Colonic mucosa (tissue), 1 donor: ENCODE measurements around a stretch of chr11.

GRCh38 chr11:74750156-74750297 lies 1.4 kb downstream of the RNF169 start:
- PRO-cap, result unidirectional peak, minus-strand start at chr11:74750194

DNA sequence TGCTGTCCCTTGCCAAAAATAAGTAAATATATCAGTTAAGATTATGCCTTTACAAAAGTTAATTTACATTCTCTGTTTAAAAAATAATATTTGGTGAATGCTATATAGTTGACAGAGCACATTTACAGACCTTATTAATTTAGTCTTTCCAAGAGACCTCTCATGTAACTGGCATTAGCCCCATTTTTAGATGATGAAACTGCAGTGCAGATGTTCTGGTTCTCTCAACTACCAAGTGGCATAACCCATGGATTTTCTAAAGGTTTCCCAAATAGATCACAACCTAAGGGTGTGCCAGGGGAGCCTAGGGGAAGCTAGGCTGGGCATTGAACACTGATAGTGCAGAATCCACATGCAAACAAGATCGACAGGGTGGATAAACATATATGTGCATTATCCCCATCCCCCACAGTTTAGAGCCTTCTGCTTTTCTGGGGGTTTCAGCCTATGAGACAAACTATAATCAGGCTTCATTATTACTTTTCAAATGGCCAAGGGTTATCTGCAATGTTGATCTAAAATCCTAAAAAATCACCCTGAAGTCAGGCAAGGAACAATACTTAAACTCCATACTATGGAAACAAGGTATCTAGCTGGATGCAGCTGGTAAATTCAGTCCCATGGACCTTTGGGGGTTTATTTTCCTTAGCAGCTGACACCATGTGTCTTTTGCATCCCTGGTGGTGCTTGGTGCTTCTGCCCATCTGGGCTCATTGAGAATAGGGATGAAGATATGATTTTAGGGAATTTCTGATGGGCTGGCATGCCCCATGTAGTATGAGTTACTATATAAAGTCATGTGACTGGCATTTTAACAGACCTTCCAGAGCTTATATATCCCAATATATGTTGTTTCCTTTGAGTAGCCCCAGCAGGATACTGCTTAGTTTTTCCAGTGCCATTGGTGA lies 88.8 kb downstream of the RNF169 start:
- PRO-cap, result no peak

DNA sequence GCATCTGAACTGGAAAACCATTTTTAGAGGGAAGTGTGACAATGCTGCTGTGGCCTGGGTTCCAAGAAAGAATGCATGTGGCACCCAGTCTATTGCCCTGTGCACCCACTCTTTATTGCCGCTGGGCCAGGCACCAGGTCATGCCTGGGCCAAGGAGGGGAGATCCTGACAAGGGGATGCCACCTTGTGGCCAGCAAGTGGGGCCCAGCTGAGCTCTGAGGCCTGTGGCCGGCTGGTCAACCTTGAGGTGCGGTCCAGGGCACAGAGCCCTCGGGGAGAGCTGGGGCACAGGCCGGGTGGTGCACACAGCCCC lies 94.2 kb downstream of the RNF169 start:
- PRO-cap, result no peak

GRCh38 chr11:75147652-75148412 lies 3.1 kb upstream of the SLCO2B1 start:
- PRO-cap, result unidirectional peak, minus-strand start at chr11:75148029

GRCh38 chr11:75149728-75150506 lies 990 bp upstream of the SLCO2B1 start:
- PRO-cap, result no peak

- PRO-cap, result no peak
Observed at GRCh38 chr11:75174271-75175712, 23.9 kb downstream of the SLCO2B1 start.

DNA sequence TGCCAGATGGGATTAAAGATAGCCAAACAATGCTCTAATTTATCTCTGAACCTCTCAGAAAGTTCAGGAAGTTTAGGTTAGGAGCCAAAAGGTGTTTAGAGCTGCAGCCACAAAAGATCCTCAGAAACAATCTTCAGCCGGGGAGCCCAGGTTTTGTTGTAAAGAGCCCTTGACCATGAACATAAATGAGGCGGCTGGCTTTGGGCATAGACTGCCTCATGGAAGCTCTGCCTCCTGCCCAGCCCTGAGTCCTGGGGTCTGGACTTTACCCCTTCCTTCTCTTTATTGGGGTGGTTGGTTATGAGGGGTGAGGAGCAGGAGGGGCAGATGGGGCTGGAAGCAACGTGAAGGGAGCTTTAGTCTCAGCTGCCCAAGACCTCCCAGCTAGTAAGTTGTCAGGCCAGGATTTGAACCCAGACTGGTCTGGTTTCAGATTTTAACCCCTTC lies 20.4 kb upstream of the ARRB1 start:
- PRO-cap, result no peak

GRCh38 chr11:75475279-75476226 lies 42.5 kb upstream of the KLHL35 start:
- PRO-cap, result no peak

DNA sequence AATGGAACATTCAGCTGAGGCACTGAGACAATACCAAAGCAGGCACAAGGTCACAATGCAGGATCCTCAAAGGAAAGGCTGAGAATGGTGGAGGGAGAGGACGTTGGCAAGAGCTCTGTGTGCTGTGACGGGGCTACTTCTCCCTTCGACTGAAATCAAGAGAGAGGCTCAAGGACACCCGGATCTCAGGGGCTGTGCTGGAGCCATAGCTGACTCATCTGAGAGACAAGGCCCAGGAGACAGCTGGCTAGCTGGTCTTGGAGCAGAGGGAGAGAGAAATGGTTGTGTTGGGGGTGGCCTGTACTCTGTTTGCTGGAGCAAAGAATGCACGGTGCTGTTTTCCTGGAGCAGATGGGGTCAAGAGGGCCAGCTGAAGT lies 41.0 kb downstream of the MAP6 start:
- PRO-cap, result no peak

DNA sequence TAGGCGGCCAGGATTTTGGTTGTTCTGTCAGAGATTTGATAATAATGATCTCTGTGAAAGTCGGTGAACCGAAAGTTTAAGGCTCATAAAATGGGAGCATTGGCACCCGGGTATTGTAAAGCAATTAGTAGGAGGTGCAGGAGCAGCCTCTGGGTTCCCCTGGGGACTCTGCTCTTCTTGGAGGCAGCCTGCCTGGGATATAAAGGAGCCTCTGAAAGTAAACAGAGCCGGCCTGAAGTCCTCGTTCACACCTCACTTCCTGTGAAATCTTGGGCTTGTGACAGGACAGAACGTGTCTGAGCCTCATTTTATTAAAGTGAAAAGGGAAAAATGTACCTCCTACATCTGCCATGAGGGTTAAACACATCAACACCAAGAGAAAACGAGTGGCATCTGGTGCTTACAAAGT lies 33.8 kb downstream of the MAP6 start:
- PRO-cap, result no peak

DNA sequence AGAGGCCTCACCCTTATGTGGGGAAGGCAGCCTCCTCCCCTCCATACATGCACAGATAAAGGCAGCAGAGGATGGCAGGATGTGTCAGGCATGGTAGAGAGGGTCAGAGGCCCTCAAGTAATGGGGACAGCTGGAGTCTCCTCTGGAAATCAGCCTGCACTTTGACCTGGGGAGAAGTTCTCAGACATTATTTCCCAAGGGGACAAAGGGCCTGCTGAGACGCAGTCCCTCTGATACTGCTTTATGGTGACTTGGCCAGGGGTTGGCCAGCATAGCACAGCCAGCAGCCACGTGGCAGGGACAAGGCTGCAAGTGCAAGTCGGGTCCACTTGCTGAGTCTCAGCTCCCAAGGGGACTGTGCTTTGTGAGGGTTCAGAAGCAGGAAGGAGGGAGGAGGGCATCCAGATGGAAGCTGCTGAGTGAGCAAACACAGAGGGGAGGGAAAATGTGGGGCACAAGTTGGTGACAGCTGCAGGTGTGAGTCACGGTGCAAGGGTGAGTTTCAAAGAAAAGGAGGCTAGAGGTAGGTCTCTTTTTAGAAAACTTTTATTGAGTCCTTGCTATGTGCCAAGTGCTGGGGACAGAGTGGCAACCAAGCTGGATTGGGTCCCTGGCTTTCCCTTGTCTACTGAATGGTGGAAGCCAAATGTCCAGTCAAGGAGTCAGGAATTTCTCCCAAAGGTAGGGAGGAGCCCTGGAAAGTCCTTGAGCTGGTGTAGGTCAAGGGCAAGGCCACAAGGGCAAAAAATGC lies 17.2 kb downstream of the MOGAT2 start:
- PRO-cap, result unidirectional peak, minus-strand start at position 339 of the sequence

DNA sequence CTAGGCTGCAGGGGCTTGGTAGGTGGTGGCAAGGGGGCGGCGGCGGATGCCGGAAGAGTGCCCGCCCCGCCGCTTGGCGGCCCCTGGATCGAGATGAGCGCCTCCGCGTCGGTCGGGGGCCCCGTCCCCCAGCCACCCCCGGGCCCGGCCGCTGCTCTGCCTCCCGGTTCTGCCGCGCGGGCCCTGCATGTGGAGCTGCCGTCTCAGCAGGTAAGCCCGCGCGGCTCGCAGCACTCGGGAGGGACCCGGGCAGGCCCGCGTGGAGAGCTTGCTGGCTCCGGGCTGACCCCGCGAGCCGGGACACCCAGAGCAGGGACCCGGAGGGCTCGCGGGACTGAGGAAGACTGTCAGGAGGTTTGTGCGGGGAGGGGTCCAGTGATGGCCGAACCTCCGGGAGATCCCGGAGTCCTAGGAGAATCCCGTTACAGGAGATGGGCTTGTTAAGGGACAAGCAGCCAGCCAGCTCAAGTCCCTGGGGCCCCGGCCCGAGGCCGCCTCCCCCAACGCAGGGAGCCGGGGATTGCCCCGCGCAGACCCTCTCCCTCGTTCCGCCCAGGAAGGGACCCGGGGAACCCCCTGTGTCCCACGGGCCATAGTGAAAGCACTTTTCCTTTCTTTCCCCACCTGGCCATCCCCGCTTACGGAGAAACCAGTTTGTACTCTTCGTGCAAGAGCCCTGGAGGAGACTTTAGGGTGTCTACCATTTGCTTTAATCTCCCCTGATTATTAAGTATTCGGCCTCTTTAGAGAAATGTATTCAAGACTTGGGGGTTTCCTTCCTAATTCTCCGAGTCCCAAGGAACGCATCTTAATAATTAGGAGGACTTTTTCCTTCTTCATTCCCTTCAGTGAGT lies 532 bp downstream of the UVRAG start:
- PRO-cap, result unidirectional peak, plus-strand start at position 188 of the sequence

GRCh38 chr11:75961278-75961906 lies 146.4 kb downstream of the UVRAG start:
- PRO-cap, result no peak

GRCh38 chr11:76071584-76072312 lies 134.6 kb downstream of the WNT11 start:
- PRO-cap, result no peak

GRCh38 chr11:76147339-76147808 lies 58.9 kb downstream of the WNT11 start:
- PRO-cap, result unidirectional peak, minus-strand start at chr11:76147520; unidirectional peak, minus-strand start at chr11:76147565

- PRO-cap, result bidirectional peak, plus-strand start at chr11:76149478, minus-strand start at chr11:76149165
Observed at GRCh38 chr11:76149232-76149669, 57.1 kb downstream of the WNT11 start.

GRCh38 chr11:76185996-76186481 lies 20.3 kb downstream of the WNT11 start:
- PRO-cap, result no peak

DNA sequence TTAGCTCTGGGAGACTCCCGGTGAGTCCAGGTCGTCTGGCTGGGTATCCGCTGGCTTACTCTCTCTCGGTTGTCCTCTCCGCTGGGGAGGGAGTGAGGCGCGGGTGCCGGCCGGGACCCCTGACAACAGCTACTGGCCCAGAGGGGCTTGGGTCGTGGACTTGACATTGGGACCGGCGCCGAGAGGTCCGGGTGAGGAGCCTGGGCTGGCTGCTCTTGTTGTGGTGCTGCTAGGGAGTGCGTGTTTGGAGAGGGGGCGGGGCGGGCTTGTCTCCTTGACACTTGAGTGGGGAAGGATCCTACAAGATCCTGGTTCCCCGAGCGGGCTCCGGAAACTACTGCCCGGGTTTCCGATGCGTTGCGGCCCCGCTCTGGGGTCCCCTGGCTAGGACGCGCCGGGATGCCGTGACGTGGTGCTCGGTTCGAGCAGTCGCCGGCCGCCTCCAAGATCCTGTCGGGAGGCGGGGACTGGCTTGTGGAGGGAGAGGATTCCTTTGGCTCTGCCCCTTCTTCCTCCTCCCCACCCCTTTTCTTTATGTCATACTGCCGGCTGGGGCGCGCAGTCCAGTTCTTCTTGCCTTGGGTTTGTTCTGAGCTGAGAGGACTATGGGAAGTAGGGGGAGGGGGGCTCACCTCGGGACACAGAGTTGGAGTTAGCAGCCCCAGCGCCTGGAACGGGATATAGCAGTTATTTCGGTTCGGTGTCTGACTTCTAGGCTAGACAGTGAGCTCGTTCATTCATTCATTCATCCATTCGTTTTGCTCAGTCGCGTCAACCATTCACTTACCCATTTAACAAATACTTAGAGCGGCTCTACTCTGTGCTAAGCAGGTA lies 720 bp downstream of the EMSY start:
- PRO-cap, result bidirectional peak, plus-strand start at position 535 of the sequence, minus-strand start at position 455 of the sequence

DNA sequence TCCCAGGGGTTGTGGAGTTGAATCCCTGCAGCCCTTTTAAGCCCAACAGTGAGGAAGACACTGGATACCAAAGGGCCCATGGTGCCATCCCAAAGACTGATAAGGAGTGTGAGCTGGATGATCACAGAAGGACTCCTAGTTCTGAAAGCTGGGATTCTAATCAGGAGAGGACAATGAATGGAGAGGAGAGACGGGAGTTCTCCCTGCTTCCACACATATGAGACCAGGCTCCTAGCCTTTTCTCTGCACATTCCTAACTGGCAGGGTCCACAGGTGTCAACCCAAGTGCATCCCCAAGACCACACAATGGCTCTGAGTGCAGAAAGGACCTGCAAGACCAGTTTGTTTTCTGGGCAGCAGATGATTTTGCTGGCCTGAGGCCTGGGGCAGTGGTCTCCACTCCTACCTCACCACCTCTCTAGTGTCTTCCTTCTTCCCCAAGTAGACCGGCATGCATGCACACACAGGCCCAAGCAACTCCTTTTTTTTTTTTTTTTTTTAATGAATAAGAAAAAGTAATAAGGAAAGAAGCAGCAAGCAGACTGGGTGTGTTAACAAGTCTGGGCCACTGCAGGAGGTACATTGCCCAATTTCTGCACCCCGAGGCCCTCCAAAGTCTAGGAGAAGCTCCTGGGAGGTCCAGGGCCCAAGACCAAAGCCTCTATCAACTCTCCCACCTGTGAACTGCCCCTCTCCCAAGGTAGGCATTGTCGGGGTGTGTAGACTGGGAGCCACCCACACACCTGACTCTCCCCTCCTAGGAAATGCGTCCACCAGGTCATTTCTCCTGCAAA lies 1.2 kb upstream of the TSKU start:
- PRO-cap, result unidirectional peak, plus-strand start at position 549 of the sequence

DNA sequence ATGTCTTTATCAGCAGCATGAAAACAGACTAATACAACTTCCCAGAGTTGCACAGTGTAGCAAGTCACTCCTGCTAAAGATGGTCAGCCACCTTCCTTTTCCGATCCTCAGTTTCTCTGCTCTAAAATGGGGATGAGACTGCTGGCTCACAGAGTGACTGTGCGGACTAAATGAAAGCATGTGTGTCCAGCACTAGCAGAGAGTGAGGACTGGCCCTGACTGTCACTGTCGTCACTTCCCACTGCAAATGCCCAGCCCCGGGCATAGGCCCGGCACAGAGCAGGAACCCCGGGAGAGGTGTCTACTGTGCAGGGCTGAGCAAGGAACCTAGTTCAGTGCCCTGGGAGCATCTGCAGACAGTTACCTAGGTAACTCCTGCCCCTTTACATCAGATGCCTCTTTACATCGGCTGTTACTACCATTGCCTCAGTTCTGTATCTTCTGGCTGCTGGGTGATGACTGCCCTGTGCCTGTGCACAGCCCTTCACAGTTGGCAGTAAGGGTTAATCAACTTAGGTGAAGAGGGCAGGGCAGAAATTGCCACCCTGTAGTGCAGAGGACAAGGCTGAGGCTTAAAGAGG lies 9.8 kb downstream of the TSKU start:
- PRO-cap, result no peak